Natural killer cell (primary cell): ENCODE measurements around the genes RPS6KB2 and CABP2.

DNA sequence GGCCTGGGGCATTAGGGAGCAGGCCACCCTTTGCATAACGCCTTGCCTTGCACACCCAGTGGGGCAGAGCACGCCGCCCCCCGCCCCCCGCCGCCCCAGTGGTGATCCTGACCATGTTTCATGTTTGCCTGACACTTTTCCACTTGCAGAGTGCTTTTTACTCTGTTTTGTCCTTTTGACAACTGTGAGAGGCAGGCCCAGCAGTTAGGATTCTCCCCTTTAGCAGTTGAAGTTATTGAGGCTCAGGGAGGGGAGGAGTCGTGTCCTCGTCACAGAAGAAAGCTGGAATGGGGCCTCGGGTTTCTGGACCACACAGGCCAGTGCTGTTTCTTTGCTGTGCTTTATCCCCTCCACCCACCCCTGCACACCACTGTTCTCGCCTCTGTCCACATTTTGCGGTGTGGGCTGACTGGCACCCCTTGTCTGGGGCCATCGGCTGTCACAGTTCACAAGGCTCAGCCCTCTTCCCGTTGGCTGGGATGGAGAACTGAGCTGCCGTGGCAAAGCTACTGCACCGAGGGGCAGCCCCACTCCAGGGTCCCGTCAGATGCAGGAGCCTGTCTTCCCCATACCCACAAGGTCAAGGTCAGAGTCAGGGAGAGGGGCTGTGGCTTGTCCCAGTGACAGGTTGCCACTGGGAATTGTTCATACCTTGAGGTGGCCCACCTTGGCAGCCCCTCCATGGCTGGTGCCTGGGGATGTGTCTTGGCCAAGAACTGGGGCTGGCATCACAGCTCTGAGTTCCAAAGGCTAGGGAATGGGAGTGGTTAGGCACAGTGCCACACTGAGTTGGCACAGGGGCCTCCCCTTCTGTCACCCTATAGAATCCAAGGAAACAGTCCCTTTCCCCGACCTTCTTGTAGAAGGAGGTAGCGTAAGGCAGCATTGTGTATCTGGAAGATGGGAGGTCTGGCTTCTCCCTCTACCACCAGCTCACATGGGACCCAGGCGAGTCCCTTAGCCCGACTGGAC lies 3.1 kb downstream of the GRK2 start:
- PRO-cap = no peak

DNA sequence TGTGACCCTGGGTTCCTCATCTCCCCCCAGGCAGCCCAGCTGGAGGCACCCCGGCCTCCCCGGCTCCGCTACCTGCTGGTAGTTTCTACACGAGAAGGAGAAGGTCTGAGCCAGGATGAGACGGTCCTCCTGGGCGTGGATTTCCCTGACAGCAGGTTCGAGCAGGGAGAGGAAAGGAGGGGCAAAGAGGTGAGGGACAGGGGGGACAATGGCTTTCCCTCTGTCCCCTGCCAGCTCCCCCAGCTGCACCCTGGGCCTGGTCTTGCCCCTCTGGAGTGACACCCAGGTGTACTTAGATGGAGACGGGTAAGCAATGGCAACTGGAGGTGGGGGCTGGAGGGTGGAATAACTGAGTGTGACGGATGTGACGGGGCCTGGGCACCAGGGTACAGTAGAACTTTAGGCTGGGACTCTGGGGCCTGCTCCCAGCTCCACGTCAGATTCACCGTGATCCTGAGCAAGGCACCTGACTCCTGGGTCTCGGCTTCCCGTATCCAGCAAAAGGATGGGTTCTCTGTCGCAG lies 3.5 kb downstream of the SSH3 start:
- PRO-cap = no peak

DNA sequence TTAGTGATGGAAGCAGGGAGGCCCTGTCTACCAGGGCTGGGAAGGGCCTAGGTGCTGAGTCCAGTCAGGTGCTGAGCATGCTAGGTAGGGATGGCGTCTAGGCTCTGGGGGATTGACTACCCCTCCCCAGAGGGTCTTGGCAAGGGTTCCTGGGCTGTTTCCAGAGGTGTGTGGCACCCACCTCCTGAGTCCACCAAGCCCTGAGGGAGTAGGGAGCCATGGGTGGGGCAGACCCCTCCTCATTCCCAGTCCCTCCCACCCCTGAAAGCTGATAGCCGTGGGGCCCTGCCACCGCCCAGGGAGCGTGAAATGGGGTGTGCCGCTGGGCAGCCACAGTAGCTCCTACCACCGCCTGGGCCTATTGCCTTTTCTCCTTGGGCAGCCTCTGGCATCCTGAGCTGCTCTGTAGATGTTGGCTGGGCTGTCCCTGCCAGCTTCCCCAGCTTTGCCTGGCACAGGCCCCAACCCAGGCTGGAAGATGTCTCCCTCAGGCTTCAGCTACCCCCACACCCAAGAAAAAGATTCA lies 2.0 kb upstream of the POLD4 start:
- PRO-cap = no peak

DNA sequence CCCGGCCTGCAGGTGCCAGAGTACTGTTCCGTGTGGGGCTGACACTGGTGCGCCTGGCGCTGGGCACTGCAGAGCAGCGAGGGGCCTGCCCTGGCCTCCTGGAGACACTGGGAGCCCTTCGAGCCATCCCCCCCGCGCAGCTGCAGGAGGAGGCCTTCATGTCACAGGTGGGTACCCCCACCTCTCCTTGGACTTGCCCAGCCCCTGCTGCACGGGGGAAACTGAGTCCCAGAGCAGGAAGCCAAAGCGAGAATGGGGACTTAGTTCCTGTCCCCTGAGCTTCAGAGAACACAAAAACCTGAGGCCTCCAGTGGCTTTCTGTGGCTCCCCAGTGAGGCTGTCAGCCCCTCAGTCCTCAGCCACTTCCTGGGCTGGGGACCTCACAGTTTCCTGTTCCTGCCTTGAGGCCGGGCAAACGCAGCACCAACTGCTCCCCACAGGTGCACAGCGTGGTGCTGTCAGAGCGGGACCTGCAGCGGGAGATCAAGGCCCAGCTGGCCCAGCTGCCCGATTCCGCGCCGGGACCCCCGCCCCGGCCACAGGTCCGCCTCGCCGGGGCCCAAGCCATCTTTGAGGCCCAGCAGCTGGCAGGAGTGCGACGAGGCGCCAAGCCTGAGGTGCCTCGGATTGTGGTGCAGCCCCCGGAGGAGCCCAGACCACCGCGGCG lies 5.2 kb downstream of the TBC1D10C start:
- PRO-cap = unidirectional peak, plus-strand start at position 461 of the sequence

GRCh38 chr11:67428035-67428698 lies at the start of gene RPS6KB2:
Gene RPS6KB2, plus strand, starts transcription at chr11:67428494.
- PRO-cap = unidirectional peak, minus-strand start at chr11:67428111; unidirectional peak, minus-strand start at chr11:67428138; bidirectional peak, plus-strand start at chr11:67428494, minus-strand start at chr11:67428161

GRCh38 chr11:67436384-67436920 lies 1.0 kb downstream of the PTPRCAP start:
- PRO-cap = no peak

DNA sequence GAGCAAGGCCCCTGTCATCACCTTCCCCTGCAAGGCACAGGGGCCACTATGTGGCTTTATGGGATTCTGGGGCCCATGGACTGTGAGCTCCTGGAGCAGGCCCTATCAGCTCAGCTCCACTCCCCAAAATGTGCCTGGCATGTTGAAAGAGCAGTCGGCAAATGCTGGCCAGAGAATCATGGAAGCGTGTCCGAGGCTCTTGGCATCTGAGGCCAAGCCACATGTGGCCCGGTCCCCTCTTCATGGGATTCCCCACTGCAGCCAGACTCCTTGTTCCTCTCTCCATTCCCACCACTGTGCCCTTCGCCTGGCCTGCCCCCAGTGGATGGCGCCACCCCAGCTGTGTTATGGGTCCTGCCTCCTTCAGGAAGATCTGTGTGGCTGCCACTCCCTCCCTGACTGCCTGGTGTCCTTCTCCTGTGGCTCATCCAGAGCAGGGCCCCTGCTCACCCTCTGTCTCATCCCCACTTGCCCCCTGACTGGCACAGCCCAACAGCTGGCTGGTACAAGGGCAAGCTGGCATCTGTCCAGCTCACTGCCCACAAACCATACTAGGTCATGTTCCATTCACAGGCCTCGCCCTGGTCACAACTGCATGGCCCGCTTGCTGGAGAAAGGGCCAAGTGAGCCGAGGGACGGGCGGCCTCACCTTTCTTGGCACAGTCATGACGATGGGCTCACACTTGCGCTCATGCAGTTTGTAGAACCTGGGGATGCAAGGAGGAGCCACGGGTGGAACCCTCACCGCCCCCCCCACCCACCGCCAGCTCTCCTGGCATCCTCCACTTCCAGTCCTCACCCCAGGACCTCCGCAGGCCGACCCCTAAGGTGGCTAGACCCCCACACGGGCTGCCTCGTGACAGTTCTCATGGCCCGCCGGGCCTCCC lies 1.9 kb upstream of the PTPRCAP start:
- PRO-cap = no peak

DNA sequence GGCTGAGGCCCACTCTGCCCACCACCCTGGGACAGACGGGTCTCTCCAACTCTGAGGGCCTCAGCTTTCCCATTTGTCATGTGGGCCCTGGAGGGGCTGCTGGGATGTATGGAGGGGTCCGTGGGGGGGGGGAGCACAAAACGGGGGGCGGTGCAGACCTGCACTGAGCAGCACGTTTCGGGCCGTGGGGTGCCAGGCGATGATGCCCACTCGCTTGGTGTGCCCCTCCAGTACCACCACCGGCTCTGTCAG lies 1.8 kb downstream of the CORO1B start:
- PRO-cap = no peak

DNA sequence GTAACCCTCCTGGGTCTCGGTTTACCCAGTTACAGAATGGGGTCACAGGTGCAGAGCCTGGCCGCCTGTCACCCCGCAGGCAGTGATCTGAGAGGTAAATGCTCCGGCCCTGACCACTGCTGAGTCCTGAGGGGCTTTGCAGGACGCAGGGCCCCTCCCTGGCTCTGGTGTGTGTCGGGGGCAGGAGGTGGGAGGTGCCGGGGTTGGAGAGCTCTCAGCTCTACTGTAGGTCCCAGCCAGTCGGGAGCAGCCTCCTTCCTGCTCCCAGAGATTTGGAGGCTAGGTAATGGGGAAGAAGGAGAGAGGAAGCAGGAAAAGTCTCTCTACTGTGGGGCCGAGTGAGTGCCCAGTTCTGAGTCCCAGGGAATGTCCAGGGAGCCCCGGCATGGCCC lies 543 bp downstream of the CORO1B start:
- PRO-cap = no peak

DNA sequence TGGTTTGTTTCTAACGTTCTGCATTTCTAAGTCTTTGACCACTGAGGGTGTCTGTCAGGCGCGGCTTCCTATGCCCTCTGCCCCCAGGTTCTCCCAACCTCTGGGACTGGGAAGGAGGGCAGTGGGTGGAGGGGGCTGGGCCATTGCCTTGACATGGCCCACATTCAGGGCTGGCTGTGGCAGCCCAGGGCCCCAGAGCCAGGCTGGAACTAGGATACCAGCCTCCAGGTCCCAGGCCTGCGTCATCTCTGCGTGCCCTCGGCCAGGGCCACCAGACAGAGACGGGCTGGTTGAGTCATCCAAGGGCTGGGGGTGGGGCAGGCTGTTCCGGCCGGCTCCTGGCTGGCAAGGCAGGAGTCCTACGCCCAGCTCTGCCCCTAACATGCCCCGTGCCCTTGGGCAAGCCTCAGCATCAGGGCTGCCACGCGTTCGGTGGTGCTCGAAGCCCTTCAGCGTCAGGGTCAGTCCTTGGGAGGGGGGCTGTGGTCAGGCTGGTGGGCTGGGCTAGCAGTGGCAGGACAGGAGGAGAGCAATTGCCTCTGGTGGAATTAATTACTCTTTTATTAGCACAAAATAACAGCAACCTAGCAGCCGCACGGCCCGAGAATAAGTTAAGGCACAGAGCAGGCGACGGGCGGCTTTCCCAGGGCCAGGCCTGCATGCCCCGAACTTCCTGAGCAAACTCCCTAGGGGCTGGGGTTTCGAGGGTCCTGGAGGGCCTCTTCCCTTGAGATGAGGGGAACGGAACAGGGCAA lies 5.1 kb downstream of the TMEM134 start:
- PRO-cap = no peak

GRCh38 chr11:67506432-67507111 lies 1.4 kb downstream of the CDK2AP2 start:
- PRO-cap = no peak

DNA sequence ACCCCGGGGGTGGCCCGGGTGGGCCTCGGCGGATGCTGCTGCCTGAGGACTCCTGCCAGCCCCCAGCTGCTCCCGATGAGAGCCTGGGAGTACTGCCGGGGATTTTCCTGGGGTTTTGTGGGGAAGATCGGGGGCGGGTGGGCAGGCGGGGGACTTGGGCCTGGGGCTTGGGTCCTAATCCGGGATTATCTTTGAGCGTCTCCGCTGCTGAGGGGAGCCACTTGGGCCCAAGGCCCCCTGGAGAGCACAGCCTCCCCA lies at the start of gene CABP2:
Gene CABP2 (minus strand): TSS at position 94 of the 258 bp plus-strand sequence.
- PRO-cap = no peak

DNA sequence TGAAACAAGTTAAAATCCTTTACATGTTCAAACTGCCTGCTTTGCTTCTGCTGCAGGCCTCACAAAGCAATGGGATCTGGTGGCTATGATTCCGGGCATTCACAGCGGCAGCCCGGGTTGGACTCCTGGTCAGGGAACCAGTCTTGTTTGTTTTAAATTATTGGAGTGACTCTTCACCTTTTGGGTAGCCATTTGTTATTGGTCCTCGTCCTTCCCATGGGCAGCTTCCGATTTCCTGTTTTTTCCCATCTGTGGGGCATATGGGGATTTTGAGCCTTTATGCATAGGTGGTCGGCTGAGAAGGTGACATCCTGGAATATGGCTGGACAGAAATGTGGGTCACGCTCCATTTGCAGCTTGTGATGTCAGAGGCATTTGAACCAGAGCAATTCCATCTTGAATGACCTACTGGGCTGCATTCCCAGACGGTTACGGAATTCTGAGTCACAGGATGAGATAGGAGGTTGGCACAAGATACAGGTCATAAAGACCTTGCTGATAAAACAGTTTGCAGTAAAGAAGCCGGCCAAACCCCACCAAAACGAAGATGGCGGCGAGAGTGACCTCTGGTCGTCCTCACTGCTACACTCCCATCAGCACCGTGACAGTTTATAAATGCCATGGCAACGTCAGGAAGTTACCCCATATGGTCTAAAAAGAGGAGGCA lies 20.1 kb upstream of the GSTP1 start:
- PRO-cap = no peak

GRCh38 chr11:67608247-67608874 lies 1.6 kb downstream of the NDUFV1 start:
- PRO-cap = no peak

GRCh38 chr11:68120468-68121242 lies 533 bp downstream of the CHKA start:
- PRO-cap = unidirectional peak, plus-strand start at chr11:68120839

DNA sequence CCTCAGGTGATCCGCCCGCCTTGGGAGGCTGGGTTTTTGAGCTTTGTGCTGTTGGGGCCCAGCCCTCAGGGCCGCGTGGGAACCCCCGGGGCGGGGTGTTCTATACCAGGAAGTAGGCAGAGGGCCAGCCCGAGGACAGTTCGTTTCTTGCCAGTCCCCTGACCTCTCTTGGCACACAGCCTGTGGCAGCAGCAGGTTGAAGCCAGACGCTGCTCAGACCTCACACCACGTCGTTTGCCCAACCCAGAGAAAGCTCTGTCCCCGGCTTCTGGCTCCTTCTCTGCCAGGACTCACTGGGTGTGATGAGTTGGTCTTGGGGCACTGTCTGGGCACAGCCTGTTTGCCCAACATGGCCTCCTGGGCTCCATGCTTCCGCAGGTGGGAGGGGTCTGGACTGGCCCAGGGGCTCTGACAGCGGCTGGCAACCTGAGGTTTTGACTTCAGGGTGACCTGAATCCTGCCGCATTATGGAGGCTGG lies 25.0 kb upstream of the CHKA start:
- PRO-cap = no peak

DNA sequence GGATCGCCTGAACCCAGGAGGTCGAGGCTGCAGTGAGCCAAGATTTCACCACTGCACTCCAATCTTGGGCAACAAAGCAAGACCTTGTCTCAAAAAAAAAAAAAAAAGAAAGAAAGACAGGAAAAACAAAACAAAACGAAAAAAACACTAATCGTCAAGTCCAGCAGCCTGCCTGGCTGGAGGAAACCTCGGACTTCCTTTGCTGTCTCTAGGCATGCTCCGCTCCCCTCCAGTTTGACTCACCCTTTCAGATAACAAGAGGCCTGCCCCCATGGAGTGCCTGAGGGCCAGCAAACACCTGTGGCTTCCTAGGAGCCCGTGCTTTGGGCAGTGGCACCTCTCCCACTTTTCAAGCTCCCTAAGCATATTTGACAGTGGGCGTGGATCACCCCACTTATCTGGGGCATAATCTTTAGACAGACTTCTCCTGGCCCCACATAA lies 28.9 kb upstream of the CHKA start:
- PRO-cap = no peak

DNA sequence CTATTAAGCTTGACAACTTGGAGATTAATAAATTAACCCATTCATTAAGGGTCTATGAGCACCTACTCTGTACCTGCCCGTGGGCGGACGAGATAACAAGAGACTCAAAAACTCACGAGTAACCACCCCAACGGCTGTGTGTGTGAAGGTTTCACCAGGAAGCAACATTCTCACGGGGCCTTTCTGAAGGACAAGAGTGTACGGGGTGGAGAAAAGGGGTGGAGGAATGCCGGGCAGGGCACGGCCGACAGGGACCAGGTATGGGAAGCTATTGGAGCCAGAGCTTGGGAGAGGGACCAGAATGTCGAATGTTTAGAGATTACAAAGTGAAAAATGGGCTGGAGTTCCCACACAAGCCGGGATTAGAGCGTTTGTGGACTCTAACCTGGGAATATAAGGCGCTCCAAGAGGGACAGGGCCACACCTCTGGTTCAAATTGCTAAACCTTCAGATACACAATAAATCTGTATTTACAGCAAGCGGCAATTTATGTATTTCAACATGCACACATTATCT lies 1.5 kb downstream of the KMT5B start:
- PRO-cap = no peak

- PRO-cap = no peak
These were observed 2.2 kb upstream of the KMT5B start for GRCh38 chr11:68215181-68215803.

DNA sequence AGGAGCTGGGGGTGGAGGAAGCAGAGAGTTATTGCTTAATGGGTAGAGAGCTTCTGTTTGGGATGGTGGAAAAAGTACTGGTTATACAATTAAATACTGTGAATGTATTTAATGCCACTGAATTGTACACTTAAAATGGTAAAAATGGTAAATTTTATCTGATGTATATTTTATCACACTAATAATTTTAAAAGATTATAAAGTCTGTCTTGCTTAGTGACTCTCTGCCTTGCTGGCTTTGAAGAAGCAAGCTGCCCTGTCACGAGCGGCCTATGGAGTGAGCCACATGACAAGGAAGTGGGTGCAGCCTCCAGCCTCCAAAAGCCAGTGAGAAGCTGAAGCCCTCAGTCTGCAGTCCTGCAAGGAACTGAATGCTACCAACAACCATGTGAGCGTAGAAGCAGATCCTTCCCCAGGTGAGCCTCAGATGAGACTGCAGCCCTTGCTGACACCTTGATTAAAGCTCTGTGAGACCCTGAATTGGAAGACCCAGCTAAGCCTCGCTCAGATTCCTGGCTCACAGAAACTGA lies 20.0 kb downstream of the C11orf24 start:
- PRO-cap = no peak